Transverse colon (tissue), 4 donors: ENCODE measurements around the genes SCFD2 and FIP1L1.

- PRO-cap = no peak
- RAMPAGE, long total RNA, 4 experiments = no peak in any of the 4 experiments
These were observed 153.8 kb downstream of the RASL11B start for GRCh38 chr4:53015913-53016343.

DNA sequence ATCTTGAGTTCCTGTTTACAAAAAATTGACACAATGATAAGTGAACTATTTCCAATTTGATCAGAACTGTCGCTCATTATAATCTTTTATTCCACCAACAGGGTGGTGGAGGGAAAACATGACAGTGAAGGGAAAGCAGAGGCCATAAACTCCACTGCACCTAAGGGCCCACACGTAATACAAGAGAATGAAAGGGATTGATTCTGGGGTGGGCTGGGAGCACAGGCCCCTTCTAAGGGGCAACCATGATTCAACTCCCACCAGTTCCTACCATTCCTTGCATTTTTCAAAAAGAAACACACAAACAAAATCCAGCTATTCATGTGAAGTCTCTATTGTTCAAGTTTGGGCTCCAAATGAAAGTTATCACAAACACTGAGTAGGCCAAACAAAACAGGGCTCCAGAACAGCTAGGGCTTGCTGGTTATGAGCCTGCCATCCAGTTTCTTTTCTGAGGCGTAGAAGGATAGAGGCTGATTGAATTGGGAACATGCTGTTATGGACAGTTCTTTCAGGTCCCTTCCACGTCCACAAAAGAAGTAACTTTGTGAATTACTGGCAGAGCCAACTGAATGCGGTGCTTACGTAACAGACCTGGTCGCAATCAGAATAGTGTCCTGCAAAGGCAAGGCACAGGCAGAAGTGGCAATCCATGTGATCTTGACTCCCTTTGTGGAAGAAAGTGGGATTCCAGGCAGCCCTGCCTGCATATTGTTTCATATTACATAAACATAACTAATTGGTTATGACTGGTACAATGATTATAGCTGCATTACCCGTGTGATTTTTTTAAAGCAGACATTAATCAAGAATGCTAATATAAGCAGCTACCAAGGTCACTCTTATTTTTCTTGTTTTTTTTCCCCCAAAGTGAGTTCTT, 244.5 kb downstream of the SCFD2 start:
- PRO-cap = no peak
- RAMPAGE, long total RNA, 4 experiments = no peak in any of the 4 experiments

DNA sequence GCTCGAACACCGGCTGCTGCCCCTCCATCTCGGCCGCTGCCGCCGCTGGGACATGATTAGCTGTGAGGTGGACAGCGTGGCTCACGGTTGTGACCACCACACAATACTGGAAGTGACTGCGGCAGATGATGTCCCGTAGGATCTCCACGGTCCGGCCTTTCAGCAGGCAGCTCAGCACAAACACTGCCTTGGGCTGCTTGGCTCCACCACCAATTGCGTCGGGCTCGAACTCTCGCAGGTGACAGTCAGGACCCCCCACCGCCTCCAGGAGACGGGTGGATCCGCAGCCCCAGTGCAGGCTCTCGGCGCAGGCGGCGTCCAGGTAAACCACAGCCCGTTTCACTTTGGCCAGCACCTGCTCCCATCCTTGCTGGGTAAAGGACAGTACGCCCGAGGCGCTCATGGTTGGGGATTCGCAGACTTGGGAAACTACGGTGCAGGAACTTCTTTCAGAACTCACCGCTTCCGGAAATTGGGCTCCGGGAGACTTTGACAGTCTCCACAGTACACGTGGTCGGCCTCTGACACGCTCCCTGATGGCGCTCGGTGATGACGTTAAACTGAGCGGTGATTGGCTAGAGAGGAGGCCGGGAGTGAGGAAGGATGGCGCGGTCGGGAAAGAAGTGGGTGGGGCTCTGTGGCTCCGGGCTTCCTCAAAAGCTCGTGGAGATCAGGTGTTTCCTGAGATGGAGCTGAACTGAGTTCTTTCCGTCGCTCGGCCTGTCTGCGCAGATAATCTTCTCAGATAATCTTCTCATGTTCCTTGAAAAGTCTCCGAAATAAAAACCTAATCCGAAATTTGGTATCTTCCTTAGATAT, at the start of gene SCFD2:
Gene SCFD2 (minus strand): TSS at position 523 of the 819 bp plus-strand sequence.
- PRO-cap = bidirectional peak, plus-strand start at position 684 of the sequence, minus-strand start at position 458 of the sequence
- RAMPAGE, long total RNA, 4 experiments = start-site peak on the minus strand in 2 of 4 experiments, centred at positions 478 to 487 of the sequence, 33 to 65 reads per replicate

GRCh38 chr4:53377077-53378434, at the start of gene FIP1L1:
Gene FIP1L1, plus strand, starts transcription at chr4:53377641.
- PRO-cap = bidirectional peak, plus-strand start at chr4:53377643, minus-strand start at chr4:53377495; unidirectional peak, minus-strand start at chr4:53378106
- RAMPAGE, long total RNA, 4 experiments = start-site peak on the plus strand in 4 of 4 experiments, at chr4:53377625-53377889 at its widest, 26 to 697 reads per replicate

DNA sequence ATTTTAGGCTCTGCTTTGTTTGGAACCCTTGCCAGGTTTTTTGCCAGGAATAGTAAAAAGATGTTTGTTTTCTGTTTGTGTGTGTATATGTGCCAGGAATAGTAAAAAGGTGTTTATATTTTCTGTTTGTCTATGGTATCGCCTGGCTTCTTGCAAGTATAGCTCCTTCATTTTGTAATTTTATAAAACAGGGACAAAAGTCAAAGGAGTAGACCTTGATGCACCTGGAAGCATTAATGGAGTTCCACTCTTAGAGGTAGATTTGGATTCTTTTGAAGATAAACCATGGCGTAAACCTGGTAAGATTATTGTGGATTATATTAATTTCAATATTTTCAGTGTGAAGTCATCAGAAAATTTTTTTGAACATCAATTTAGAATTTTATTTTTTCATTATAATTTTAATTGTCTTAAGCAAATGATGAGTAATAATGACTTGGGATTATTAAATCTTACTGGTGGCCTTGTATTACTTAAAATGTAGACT, 12.9 kb downstream of the FIP1L1 start:
- PRO-cap = no peak
- RAMPAGE, long total RNA, 4 experiments = no peak in any of the 4 experiments

- PRO-cap = no peak
- RAMPAGE, long total RNA, 4 experiments = no peak in any of the 4 experiments
These were observed 178.4 kb downstream of the CHIC2 start for GRCh38 chr4:53885969-53886527.

DNA sequence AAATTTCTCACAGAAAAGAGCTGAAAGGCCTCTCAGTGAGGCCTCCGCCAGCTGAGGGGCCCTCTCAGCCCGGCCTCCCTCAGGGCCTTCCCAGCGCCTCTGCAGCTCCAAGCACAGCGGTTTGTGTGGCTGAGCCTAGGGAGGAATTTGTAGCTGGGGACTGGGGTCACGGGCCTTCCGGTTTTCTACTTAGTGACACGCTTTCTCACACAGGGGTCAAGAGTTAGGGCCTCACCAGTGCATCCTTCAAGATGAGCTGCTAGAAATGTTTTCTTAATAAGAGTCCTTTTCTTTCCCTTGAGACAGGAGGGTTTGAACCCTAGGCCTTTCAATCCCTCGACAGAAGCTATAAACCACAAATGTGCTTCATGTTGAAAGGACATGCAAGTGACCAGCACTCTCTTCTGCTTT, 105.0 kb downstream of the CHIC2 start:
- PRO-cap = no peak
- RAMPAGE, long total RNA, 4 experiments = no peak in any of the 4 experiments

DNA sequence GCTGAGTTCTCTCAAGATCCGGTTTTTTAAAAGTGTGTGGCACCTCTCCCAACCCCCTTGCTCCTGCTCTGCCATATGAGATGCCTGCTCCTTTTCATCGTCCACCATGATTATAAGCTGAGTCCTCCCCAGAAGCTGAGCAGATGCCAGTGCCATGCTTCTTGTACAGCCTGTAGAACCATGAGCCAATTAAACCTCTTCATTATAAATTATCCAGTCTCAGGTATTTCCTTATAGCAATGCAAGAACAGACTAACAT, 31.5 kb downstream of the CHIC2 start:
- PRO-cap = no peak
- RAMPAGE, long total RNA, 4 experiments = start-site peak on the minus strand in 1 of 4 experiments, centred at position 178 of the sequence, 10 reads per replicate

DNA sequence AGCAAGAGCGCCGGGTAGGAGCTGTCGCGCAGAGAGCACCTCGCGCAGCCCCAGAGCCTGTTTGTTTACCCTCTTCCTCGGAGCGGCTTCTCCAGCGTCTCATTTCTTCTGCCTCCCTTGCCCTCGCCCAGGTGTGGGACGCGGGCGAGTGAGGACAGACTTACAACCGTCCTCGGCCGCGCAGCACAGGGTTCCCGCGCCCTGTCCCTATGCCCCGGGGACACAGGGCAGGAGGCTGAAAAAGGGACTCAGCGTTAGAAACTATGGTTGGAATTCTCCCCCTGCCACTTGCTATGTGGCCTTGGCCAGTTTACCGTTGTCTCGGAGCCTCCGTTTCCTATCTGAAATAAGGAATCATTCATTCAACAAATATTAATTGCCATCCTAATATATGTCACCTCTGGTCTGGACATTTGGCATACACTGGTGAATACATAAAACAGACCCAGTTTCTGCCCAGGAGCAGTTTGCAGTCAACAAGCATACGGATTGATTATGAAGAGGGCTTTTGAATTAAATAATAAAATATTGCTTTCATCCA, 7.7 kb upstream of the GSX2 start:
- PRO-cap = no peak
- RAMPAGE, long total RNA, 4 experiments = no peak in any of the 4 experiments

GRCh38 chr4:54439612-54440440, 210.7 kb downstream of the PDGFRA start:
- PRO-cap = no peak
- RAMPAGE, long total RNA, 4 experiments = no peak in any of the 4 experiments

GRCh38 chr4:54497634-54498077, 160.1 kb upstream of the KIT start:
- PRO-cap = unidirectional peak, plus-strand start at chr4:54497785
- RAMPAGE, long total RNA, 4 experiments = no peak in any of the 4 experiments

- PRO-cap = no peak
- RAMPAGE, long total RNA, 4 experiments = no peak in any of the 4 experiments
These were observed 118.2 kb upstream of the KIT start for GRCh38 chr4:54539410-54540064.

GRCh38 chr4:55123037-55123326, 2.4 kb downstream of the KDR start:
- PRO-cap = no peak
- RAMPAGE, long total RNA, 4 experiments = no peak in any of the 4 experiments

- PRO-cap = no peak
- RAMPAGE, long total RNA, 4 experiments = no peak in any of the 4 experiments
These were observed 24.9 kb downstream of the TMEM165 start for GRCh38 chr4:55420519-55421139.

GRCh38 chr4:55609239-55609936, 17.3 kb upstream of the PDCL2 start:
- PRO-cap = no peak
- RAMPAGE, long total RNA, 4 experiments = no peak in any of the 4 experiments

- PRO-cap = no peak
- RAMPAGE, long total RNA, 4 experiments = start-site peak on the plus strand in 1 of 4 experiments, at chr4:55868339-55868498 at its widest, 32 reads per replicate
These were observed 14.7 kb downstream of the EXOC1 start for GRCh38 chr4:55868156-55868626.

DNA sequence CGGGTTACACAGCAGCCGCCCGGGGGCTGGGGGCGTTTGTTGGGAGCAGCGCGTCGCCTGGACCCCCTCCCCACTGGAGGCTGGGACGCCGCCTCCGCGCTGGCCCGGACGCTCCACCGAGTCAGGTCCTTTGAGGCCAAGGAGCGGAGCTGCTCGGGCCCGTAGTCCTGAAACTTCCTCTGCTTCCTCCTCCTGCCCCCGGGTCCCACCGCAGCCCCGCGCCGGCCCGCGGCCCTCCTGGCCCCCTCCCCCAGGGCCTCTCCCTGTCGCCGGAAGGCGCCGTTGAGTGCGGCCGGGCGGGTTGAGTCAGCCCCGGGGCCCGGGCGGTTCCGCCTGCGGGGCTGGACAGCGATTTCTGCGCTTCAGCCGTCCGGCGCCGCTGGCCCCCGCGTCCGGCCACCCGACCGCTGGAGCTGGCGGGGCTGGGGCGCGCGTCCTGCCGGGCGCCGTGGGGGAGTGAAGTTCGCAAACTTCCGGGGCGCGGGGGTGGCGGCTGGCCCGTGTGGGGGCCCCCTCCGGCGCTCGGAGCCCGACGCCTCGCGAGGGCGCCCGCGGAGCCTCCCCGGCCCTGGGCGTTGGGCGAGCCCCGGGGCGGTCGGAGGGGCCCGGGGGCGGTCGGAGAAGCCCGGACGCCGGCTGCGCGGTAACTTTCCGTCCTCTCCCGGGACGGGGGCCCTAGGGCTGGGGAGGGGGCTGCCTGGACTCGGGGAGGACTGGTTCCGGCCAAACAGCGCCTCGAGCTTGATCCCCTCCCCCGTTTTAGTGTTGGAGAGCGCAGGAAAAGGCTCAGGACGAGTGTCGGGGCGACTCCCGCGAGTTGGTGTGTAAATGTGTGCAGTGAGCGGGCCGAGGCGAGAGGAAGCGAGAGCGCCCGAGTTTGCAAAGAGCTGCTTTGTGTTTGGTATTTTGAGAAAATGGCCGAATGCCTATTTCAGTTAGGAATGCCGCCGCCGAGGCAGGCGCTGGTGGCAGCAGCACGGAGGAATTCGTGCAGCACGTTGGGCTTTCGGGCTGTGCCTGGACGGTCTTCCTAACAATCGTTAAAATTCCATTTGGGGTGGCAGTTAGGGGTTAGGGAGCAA, 1.0 kb downstream of the REST start:
- PRO-cap = bidirectional peak, plus-strand start at position 789 of the sequence, minus-strand start at position 458 of the sequence
- RAMPAGE, long total RNA, 4 experiments = no peak in any of the 4 experiments

GRCh38 chr4:56929851-56930817, 22.4 kb downstream of the REST start:
- PRO-cap = no peak
- RAMPAGE, long total RNA, 4 experiments = start-site peak on the plus strand in 1 of 4 experiments, at chr4:56930124-56930313 at its widest, 15 reads per replicate

GRCh38 chr4:56979028-56980100, 668 bp downstream of the POLR2B start:
- PRO-cap = no peak
- RAMPAGE, long total RNA, 4 experiments = no peak in any of the 4 experiments

DNA sequence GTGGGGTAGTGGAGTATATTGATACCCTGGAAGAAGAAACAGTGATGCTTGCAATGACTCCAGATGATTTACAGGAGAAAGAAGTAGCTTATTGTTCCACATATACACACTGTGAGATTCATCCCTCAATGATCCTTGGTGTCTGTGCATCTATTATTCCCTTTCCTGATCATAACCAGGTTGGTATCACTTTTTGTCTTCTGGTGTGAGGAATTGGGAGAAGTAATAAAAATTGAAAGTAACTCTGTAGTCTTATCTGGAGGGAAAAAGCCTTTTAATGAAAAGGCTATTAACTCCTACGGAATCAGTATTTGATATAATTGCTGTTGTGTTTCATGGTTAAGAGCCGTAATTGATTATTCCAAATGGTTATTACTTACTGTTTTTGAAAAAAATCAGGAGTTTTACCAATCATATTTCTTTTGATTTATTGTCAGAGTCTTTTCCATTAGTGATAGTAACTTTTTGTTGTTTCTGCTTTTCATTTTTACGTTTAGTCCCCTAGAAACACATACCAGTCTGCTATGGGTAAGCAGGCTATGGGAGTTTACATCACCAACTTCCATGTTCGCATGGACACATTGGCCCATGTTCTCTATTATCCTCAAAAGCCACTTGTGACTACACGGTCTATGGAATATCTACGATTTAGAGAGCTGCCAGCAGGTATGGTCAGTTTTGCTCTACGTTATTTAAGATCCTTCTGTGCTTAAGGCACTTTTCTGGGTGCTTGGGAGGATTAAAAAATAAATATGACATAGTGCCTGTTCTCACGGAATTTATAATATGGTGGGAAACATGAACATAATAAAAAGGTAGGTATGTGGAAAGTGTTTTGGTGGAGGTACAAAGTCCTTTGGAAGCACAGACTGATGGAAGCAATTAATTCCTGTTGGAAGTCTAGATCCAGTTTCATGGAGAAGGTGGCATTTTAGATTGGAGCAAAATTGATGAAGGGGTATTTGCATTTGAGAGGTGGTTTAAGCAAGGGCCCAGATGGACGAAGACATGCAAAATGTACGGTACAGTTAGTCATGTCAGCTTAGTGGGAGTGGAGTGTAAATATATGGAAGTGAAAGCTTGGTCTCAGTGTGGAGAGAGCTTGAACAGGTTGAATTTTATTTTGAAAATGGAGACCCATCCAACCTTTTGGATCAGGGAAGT, 38.7 kb downstream of the POLR2B start:
- PRO-cap = no peak
- RAMPAGE, long total RNA, 4 experiments = start-site peak on the plus strand in 1 of 4 experiments, centred at position 824 of the sequence, 9 reads per replicate